Right lobe of liver (tissue), 4 donors: ENCODE data around the genes DNAJC9, ANXA7, SYNPO2L and ADK.

DNA sequence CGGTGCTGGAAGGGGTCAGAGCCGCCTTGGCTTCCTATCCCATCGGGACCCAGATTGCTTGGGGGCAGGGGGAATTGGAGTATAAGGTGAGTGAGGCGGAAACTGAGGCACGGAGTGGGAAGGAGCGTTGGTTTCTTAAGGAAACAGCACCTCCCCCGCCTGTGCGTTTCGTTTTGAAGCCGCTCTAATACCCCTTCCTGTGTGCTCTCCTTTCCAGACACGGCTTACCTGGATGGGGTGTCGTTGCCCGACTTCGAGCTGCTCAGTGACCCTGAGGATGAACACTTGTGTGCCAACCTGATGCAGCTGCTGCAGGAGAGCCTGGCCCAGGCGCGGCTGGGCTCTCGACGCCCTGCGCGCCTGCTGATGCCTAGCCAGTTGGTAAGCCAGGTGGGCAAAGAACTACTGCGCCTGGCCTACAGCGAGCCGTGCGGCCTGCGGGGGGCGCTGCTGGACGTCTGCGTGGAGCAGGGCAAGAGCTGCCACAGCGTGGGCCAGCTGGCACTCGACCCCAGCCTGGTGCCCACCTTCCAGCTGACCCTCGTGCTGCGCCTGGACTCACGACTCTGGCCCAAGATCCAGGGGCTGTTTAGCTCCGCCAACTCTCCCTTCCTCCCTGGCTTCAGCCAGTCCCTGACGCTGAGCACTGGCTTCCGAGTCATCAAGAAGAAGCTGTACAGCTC is 895 bp downstream of the DDIT4 start:
- PRO-cap, 4 experiments, result peak in 4 of 4 experiments; most common plus-strand start position 216 of the sequence (in 2); most common minus-strand start position 372 of the sequence (in 2)
- RAMPAGE, long total RNA, 2 experiments, result no peak in any of the 2 experiments

DNA sequence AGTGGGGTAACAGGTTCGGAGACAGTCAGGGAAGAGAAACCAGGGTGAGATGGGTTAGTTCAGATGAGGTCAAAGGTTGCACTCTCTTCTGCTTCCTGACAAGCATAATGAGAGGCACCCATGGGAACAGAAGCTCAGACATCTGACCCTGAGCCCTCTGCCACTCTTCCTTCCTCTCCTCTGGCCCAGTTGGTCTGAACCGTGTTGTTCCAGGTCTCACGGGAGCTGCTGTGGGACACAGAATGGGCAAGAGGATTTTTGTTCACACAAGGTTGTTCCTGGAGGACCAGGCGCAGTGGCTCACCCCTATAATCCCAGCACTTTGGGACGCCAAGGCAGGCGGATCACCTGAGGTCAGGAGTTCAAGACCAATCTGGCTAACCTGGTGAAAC is 38.3 kb downstream of the DNAJB12 start:
- PRO-cap, 4 experiments, result peak in 2 of 4 experiments; most common plus-strand start position 137 of the sequence (in 2)
- RAMPAGE, long total RNA, 2 experiments, result no peak in any of the 2 experiments

DNA sequence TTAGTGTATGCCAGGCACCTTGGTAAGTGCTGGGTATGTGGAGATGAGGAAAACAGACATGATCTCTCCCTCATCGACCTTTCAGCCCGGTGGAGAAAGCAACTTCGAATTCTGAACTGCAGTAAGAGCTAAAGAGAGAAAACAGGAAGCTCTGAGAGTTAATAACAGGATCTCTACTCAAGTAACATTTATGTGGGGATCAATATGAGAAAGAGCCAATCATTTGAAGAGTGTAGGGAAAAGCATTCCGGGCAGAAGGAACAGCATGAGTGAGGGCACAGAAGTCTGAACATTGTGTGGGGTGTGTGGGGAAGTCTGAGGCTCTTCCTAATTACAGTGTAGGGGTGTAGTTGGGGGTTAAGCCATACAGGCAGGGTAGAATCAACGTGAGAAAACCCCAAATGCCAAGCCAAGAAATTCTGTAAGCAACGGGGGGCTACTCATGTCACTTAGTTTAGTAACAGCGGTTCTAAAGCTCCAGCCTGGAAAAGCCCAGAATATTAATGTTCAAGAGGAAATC is 36.4 kb downstream of the DNAJB12 start:
- PRO-cap, 4 experiments, result no peak in any of the 4 experiments
- RAMPAGE, long total RNA, 2 experiments, result no peak in any of the 2 experiments

DNA sequence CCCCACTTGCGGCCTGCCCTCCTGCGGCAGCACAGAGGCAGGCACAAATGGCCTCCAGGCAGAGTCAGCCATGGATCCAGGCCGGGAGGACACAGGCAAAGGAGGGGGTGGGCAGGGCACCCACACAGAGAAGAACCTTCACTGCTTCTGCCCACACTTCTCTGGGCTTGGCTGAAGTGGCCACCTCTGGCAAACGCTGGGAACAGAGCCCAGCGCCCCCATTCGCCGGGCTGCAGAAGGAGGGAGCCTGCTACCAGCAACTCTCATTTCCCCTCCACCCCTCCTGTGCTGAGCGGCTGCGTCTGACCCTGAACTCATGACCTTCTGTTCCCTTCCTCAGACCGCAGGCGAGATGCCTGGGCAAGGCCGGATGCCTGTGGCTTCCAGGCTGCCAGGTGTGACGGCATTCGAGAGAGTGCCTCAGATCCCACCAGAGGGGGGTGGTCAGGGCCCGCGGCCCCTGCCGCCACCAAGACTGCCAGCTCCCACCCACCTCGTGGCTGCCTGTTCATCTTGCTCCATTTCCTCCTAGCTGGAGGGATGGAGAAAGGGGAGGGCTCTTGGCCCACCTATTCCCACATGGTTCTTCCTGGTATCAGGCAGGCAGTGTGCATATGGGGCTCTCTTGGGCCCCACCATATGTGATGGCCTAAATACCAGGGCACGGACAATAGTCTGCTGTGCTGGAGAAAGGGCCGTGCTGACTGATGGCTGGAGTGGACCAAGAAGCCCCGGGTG is 19.8 kb downstream of the DNAJB12 start:
- PRO-cap, 4 experiments, result peak in 4 of 4 experiments; most common plus-strand start position 406 of the sequence (in 3); most common minus-strand start position 326 of the sequence (in 3)
- RAMPAGE, long total RNA, 2 experiments, result no peak in any of the 2 experiments

DNA sequence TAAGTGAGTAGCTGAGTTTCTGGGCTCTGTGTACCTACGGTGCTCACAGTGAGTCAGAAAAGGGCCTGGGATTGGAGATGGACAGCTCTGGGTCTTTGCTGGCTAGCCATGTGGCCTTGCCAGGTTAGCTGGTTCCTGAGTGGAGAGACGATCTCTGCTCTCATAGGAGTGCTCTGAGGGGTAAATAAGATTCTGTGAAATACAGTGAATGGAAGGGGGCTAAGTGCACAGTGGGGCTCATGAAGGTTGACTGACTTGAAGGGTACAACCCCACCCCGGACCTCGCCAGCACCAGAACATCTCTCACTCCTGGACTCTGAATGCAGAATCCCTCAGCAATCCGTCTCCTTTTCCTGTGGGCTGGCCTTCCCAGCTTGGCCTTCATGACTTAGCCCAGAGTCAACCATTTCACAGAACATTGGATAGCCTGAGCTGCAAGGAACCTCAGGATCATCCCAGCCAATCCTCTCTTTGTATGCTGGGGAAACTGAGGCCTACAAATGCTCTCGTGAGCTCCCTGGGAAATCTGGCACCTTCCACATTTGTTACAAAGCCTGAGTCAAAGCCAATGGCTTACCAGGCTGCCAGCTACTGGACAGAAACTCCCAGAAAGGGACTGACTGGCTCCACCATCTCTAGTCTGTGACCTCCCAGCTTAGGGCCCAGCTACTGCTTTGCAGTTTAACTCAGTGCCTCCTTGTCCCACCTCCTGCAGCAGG is 3.9 kb downstream of the DNAJB12 start:
- PRO-cap, 4 experiments, result no peak in any of the 4 experiments
- RAMPAGE, long total RNA, 2 experiments, result no peak in any of the 2 experiments

DNA sequence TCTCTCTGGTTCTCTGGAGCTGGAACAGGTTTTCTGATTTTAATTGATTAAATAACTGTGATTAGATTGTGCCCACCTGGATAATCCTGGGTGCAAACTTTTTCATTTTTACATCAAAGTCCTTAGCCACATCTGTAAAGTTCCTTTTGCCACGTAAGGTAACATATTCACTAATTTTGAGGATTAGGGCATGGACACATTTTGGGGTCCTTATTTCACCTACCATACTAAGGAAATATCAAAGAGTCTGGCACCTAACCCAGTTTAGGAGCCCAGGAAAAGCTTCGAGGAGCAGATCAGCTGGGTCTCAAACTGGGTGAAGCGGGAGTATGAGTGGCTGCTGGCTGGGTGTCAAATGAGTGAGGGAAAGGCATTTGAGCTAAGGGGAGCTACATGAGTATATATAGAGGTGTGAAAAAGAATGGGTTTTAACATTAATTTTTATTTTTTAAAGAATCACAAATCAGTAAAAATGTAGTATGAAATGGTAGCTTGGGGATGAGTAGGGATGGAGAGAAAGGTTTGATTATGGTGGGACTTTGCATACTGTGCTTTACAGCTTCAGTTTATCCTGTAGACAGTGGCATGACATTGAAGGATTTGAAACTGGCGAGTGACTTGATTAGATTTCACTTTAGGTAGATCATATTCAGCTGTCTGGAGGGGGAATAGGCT is 71.3 kb downstream of the MCU start:
- PRO-cap, 4 experiments, result no peak in any of the 4 experiments
- RAMPAGE, long total RNA, 2 experiments, result no peak in any of the 2 experiments

DNA sequence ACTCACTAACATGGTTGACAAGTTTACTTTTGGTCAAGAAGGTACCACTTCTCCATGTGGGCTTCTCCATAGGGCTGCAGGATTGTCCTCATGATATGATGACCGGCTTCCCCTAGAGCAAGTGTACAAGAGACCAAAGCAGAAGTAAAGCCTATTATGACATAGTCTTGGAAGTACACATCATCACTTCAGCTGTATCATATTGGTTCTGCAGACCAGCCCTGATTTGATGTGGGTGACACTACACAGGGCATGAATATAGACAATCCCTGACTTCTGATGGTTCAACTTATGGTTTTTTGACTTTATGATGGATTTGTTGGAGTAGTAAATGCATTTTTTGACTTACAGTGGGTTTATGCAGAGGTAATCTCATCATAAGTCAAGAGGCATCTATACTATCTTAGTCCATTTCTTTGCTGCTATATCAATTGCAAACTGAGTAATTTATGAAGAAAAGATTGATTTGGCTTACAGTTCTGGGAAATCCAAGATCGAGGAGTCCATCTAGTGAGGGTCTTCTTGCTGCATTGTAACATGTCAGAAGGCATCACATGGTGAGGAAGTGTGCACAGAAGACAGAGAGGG is 45.6 kb upstream of the OIT3 start:
- PRO-cap, 4 experiments, result no peak in any of the 4 experiments
- RAMPAGE, long total RNA, 2 experiments, result no peak in any of the 2 experiments

DNA sequence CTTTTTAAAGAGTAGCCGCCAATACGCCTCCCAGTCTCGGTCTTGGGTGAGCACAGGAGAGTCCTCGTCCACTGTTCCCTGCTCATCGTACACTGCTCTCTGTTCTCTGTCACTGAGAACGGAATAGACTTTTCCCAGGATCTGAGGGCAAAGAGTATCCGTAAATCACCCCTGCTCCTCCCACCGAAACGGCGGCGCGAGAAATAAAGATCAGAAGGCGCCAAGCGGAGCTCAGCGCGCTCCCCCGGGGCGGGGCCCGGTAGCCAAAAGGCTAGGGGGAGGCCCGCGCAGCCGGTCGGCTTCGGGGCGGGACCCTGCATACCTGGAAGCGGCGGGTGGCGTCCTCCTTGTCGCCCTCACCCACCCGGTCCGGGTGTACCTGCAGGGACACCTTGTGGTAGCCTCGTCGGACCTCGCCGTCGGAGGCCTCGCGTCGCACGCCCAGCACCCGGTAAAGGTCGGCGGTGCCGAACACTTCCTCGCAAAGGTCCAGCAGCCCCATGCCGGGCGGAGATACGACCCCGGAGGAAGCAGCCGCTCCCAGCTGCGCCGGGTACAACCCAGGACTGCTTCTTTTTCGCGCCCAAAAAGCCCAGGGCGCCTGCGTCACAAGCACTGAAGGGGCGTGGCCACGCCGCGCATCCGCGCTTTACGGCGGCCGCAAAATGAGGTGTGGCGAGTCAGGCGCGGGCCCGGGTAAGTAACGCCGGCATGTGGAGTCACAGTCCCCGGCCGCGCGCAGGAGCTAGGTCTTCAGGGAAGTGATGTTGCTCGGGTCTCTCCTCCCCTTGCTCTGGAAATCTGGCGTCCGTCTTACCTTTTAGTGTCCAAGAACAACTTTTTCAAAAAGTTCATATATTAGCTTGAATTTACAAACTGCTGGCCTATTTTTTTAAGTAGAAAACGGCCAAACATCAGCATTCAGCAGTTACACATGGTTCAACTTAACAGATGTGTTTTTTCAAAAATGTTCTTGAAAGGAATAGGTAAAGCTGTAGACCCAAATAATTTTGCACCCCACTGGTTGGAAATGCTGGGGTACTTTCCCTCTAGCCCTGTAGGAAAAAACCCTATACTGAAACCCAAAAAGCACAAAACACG is at the start of gene DNAJC9:
Gene DNAJC9 (minus strand): TSS at position 568 of the 1,101 bp plus-strand sequence.
- PRO-cap, 4 experiments, result peak in 4 of 4 experiments; most common plus-strand start position 33 of the sequence (in 3); most common minus-strand start position 114 of the sequence (in 3)
- RAMPAGE, long total RNA, 2 experiments, result start-site peak on the minus strand in 2 of 2 experiments, centred at positions 102 to 582 of the sequence, 34 to 290 reads per replicate

- PRO-cap, 4 experiments, result no peak in any of the 4 experiments
- RAMPAGE, long total RNA, 2 experiments, result no peak in any of the 2 experiments
Observed at GRCh38 chr10:73295640-73296368, 43.4 kb upstream of the MRPS16 start.

- PRO-cap, 4 experiments, result peak in 4 of 4 experiments; most common plus-strand start chr10:73414188 (in 4); most common minus-strand start chr10:73414028 (in 2)
- RAMPAGE, long total RNA, 2 experiments, result start-site peak on the minus strand in 2 of 2 experiments, at chr10:73414025-73414059 at its widest, 462 to 1,158 reads per replicate
Observed at GRCh38 chr10:73413916-73414513, at the start of gene ANXA7. Gene ANXA7, minus strand, starts transcription at chr10:73414058.

DNA sequence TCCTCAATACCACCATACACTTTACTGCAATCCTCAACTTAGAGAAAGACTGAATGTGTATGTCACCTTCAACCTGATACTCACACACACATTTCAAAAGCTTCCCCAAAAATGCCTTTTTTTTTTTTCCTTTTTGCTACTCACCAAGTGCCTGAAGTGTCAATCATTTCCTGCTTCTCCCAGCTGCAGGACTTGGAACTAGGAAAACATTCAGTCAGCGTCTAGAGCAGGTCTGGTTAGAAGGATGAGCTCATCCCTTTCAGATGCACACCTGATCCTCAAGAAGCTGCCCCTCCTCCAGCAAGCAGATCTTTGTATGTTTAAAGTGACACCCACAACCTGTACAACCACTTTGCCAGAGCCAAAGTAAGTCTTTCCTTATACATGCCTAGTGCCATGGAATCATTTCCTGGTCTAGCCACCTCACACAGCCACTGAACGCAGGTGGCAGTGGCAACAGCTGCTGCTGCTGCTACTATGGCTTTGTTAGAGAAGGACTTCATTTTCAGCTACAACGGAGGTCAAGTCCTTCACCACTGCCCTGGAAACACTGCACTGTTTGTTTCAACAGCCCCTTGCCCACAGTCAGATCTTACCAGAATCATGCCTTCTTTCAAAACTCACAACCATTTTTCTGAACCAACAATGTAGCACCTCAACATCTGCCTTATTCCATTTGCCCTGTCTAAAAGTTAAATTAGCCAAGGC is 10.4 kb upstream of the USP54 start:
- PRO-cap, 4 experiments, result no peak in any of the 4 experiments
- RAMPAGE, long total RNA, 2 experiments, result no peak in any of the 2 experiments

DNA sequence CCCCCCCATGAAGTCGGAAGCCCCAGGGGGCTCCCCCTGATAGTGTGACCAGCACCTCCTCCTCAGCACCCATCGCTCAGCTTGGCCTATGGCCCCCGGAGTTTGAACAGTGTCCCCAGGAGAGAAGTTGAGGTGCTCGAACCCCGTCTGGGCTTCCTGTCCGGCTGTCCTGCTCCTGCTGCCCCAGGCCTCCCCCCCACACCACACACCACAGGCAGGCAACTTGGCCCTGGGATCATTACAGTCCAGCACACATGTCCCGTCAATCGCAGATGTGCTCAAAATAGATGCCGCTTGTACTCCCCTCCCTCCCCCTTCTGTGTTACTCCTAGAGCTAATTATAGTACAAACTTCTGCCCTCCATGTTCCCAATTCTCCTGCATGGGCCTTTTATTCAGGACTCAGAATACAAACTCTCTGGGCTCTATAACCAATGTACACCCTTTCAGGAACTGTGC is at the start of gene SYNPO2L:
Gene SYNPO2L (minus strand): TSS at position 180 of the 458 bp plus-strand sequence.
- PRO-cap, 4 experiments, result no peak in any of the 4 experiments
- RAMPAGE, long total RNA, 2 experiments, result no peak in any of the 2 experiments

- PRO-cap, 4 experiments, result peak in 4 of 4 experiments; most common plus-strand start chr10:73816379 (in 4); most common minus-strand start chr10:73816060 (in 1)
- RAMPAGE, long total RNA, 2 experiments, result no peak in any of the 2 experiments
Observed at GRCh38 chr10:73815896-73816524, 4.6 kb upstream of the NDST2 start.

- PRO-cap, 4 experiments, result no peak in any of the 4 experiments
- RAMPAGE, long total RNA, 2 experiments, result no peak in any of the 2 experiments
Observed at GRCh38 chr10:73848771-73849001, 25.7 kb downstream of the CAMK2G start.

- PRO-cap, 4 experiments, result peak in 2 of 4 experiments; most common plus-strand start chr10:73940809 (in 1); most common minus-strand start chr10:73940691 (in 1)
- RAMPAGE, long total RNA, 2 experiments, result no peak in any of the 2 experiments
Observed at GRCh38 chr10:73940515-73941068, 29.7 kb downstream of the PLAU start.

- PRO-cap, 4 experiments, result peak in 4 of 4 experiments; most common plus-strand start chr10:74151224 (in 4); most common minus-strand start chr10:74151979 (in 2)
- RAMPAGE, long total RNA, 2 experiments, result start-site peak on the plus strand in 1 of 2 experiments, at chr10:74151185-74151263 at its widest, 229 reads per replicate
Observed at GRCh38 chr10:74151128-74152352, at the start of gene ADK. Gene ADK, plus strand, starts transcription at chr10:74151221.

GRCh38 chr10:74174505-74174951 is 23.5 kb downstream of the ADK start:
- PRO-cap, 4 experiments, result peak in 3 of 4 experiments; most common plus-strand start chr10:74174774 (in 3); most common minus-strand start chr10:74174656 (in 1)
- RAMPAGE, long total RNA, 2 experiments, result no peak in any of the 2 experiments

DNA sequence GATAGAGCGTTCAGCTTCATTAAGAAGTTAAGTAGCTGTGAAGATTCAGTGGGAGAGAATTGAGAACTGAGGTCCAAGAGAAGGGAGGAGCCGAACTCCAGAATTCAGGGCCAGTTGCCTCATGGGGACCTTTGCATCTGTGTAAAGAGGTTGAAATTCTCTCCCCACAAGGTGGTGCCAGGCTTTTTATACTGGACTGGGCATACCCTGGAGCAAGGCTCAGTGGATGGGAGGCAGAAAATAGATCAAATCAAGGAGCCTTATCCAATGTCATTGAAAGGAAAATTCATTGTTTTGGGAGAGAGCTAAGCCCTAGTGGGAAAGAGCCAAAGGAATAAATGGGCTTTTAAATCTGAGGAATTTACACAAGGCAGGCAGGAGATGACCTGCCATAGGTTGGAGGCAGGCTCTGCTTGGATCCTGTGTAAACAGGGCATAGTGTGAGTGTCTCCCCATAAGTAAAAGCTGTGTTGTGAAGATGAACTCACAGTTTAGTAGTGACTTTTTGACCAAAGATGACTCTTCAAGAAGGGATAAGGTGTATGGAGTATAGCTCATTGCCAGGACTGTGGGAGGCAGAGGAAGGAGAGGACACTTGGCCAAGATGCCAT is 63.1 kb downstream of the KAT6B start:
- PRO-cap, 4 experiments, result no peak in any of the 4 experiments
- RAMPAGE, long total RNA, 2 experiments, result no peak in any of the 2 experiments

GRCh38 chr10:74988674-74989731 is 84.4 kb downstream of the DUSP29 start:
- PRO-cap, 4 experiments, result no peak in any of the 4 experiments
- RAMPAGE, long total RNA, 2 experiments, result no peak in any of the 2 experiments

DNA sequence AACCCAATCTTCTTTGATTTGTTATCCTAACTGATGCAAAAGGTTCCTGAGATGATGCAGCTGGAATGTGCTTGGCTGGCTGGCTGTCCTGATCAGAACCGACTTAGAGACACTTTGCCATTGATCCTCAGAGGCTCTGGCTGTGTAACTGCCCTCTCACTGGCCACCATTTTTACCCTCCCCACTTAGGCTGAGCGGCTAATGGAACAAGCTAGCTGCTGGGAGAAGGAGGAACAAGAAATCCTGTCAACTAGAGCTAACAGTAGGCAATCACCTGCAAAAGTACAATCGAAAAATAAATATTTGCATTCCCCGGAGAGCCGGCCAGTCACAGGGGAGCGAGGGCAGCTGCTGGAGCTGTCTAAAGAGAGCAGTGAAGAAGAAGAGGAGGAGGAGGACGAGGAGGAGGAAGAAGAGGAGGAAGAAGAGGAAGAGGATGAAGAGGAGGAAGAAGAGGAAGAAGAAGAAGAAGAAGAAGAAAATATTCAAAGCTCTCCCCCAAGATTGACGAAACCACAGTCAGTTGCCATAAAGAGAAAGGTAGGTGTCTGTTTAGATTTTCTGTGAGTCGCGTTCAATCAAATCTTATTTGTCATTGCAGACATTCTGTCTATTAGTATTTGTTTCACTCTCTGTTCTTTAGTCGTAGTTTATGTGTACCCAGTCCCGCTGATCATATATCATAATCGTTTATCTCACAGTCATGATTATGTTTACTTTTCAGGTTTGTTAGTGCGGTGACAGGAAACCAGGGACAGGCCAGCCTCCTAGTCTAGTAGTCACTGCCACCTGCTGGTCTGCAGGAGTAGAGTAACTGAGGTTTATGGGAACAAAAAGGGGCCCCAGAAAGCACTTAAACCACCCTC is 51.5 kb downstream of the DUSP29 start:
- PRO-cap, 4 experiments, result peak in 4 of 4 experiments; most common plus-strand start position 327 of the sequence (in 4); most common minus-strand start position 235 of the sequence (in 1)
- RAMPAGE, long total RNA, 2 experiments, result no peak in any of the 2 experiments